Sternocleidomastoid (tissue), 1 donor: ENCODE measurements around a stretch of chr2.

GRCh38 chr2:169828322-169828974, 1.2 kb downstream of the UBR3 start:
- PRO-cap, result no peak

GRCh38 chr2:170409017-170409550, 231.1 kb downstream of the MYO3B start:
- PRO-cap, result no peak

GRCh38 chr2:170817340-170817821, 694 bp downstream of the GAD1 start:
- PRO-cap, result no peak

DNA sequence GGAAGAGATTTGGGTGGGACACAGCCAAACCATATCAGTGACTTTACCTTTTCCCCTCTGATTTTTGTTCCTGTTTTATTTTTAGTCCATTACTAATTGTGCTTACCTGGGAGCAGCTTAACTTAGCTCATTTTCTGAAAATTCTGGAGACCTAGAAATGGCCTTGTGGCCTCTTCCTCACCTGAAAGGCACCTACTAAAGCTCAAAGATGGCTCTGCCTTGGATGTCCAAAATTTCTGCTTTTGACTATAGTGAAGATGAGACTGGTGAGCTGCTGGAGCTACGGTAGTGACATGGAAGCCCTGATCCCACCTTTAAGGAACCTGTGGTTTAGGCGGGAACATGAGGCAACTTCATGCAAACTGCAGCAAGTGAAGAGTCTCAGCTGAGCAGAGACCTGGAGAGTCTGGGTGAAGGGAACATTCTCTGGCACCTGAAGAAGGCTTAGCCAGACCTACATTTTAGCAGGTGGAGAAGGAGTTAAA, 39.9 kb downstream of the GORASP2 start:
- PRO-cap, result no peak

GRCh38 chr2:171042527-171042854, 113.4 kb downstream of the GORASP2 start:
- PRO-cap, result no peak

GRCh38 chr2:171354578-171354954, 79.2 kb downstream of the METTL8 start:
- PRO-cap, result no peak

GRCh38 chr2:171521337-171521731, 940 bp upstream of the CYBRD1 start:
- PRO-cap, result no peak

DNA sequence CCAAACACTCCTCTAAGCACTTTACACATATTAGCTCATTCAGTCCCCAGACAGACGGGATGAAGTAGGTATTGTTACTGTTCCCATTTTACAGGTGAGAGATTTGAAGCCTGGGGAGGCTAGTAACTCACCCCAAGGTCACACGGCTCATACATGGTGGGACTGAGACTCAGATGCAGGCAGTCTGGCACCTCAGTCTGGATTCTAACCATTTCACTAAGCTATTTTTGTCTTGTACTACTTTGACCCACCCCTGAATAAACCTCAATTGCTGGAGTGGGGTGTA, 33.4 kb downstream of the CYBRD1 start:
- PRO-cap, result no peak

GRCh38 chr2:171556643-171557038, 34.4 kb downstream of the CYBRD1 start:
- PRO-cap, result no peak

DNA sequence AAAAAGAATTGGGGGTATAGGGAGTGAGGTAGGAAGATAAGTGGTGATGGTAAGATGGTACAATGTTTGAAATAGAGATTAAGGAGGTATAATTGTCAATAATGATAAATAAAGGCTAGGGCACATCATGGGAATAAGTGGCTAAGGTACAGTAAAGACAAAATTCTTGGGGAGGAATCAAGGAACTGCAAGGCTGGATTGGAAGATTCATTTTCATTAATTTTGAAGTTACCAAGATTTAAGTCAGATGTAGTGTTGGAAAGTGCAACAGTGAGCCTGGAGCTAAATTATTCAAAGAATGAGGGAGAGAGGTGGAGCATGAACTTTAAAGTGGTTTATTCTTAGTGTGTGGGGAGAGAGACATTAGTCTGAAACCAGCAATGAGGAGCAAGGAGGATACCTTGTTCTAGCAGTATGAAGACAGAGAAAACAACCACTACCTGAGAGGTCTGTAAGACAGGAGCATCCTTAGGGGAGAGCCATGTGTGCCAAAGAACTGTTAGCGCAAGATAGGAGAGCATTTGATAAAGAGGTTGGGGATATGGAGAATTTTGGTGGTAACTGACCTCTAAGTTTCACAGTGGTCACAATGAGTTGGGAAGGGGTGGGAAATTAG, 13.7 kb downstream of the HAT1 start:
- PRO-cap, result no peak

- PRO-cap, result no peak
Measured at GRCh38 chr2:172090096-172091268, 5.2 kb downstream of the DLX1 start.

GRCh38 chr2:172226199-172226636, 123.5 kb upstream of the DLX2 start:
- PRO-cap, result no peak

DNA sequence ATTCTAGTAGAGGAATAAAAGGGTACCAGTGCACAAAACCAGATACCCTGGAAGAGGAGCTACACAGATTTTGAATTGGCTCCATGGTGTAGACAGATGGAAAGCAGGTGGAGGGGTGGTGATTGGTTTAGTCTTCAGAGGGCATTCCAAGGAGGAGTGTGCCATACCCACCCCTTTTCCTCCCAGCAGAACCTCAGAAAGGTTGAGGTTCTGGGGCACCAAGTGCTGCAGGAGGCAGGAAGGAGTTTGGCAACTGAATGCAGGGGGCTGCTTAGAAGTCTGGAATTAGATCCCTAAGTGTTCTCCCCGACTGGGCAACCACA, 88.2 kb upstream of the ITGA6 start:
- PRO-cap, result no peak

DNA sequence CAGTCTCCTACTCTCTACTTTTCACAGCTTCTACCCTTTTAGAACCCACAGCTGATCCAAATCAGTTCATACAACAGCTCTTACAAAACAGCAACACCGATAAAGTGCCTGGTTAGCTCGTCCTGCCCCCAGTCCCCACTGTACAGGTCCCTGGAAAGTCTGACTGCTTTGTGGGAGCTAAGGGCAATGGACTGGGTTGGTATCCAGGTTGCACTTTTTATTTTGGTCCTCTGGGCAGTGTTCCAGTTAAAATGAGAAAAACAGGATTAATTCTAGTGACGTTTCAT, 53.1 kb upstream of the ITGA6 start:
- PRO-cap, result no peak

DNA sequence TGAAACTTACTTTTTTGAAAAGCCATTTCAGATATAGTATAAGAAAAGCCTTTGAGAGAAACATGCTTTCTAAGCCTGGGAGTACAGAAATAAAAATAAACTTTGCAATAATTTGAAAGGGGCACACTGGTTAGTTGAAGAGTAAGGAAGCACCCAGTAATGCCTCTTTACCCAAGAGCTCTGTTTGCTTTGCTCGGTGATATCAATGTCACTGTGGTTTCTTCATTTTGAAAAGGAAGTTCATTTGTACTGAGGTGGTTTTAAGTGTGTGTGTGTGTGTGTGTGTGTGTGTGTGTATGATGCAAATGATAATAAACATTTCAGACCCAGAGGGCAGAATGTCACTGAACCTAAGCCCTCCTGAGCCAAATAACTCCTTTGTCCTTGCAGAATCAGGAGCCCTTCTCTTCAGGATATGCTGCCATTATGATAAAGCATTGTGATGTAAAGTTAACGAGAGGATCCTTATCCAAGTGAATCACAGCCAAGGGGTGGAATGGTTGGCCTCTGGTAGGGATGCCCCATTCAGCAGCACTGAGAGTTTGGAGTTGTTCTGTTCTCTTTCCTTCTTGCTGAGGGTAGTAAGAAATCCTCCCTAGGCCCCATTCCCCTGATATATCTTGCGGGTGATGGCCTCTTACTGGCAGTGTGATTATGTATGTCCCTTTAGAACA, 7.5 kb downstream of the ITGA6 start:
- PRO-cap, result no peak

GRCh38 chr2:172486981-172487842, 59.8 kb downstream of the ITGA6 start:
- PRO-cap, result no peak

DNA sequence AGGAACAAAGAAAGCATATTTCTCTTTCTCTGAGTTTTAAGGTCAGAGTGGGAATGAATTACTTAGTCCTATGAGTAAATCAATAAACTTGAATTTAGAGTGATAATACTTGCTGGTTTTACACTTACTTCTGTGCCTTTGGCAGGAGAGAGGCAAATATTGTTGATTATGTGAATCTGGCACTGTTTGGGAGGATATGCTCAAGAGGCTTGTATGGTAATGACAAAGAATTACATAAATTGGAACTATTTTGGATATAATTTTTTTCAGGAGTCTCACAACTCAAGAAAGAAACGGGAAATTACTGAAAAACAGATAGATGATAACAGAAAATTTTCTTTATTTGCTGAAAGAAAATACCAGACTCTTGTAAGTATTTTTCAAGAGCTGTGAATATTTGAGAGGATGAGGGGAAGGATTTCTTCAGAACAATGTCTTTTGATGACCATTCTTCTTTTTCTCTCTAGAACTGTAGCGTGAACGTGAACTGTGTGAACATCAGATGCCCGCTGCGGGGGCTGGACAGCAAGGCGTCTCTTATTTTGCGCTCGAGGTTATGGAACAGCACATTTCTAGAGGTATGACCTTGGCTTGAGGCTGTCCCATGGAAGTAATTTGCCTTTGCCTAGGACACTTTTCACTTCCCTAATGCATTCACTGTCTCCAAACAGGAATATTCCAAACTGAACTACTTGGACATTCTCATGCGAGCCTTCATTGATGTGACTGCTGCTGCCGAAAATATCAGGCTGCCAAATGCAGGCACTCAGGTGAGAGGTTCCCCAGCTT, 63.6 kb downstream of the ITGA6 start:
- PRO-cap, result no peak

GRCh38 chr2:172614168-172614730, 58.4 kb downstream of the PDK1 start:
- PRO-cap, result no peak

DNA sequence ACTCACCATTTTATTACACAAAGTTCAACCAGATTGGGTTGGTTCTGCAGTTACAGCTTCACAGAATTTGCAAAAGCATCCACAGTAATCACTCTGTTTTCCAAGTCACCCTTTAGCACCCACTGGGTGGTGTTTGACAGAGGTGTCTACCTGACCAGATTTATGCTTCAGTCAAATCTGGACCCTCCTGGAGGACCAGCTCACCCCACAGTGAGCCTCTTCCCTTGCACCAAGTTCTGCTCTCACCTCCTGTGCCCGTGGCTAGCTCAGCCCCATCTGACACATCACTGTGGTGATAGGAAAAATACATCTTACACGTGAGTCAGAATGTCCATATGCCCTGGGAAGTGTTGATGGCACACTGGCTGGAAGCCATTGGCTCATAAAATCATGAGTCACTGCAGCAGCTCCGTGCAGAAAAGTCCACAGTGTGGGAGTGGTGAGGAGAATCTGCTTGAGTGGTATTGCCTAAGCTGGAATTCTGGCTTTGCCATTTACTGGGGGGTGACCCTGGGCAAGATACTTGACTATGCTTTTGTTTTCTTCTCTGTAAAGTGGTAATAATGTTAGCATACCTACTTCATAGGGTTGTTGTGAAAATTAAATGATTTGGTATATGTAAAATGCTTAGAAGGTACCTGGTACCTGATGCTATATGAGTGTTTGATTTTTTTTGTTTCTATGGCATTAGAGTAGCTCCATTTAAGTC, 42.6 kb upstream of the RAPGEF4 start:
- PRO-cap, result no peak

DNA sequence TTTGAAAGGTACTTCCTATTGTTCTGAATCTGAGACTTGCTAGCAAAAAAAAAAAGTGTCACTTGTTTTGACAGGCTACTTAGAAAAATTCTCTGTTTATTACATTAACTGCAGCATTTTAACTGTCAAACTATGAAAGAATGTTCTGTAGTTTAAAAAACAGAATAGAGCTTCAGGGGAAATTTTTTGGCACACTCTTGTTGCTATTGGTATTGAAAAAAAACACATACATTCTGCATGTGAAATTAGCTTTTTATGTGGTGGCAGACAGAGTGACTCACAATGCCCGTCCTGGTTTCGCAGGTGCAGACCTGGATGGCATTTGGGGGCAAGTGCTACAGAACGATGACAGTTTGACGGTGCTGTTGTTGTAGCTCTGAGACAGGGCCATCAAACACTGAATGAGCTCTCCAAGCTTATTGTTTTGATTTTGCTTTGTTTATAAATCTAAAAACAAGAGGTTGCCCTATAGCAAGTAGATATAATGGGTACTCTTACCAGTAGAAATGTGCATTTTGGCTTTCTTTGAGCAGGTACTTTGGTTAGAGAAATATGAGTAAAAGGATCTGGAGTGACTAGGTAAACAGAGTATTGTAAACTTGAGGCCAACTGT, 104.9 kb upstream of the MAP3K20 start:
- PRO-cap, result no peak